IMR-90 (cell line): ENCODE measurements around a stretch of chr1.

- RRBS, result no CpG with 5 or more reads among the region's 9 CpGs
CAGE:
- cytosol, long polyA plus RNA, result no peak
- long polyA plus RNA, result no peak
- nucleus, long polyA plus RNA, result no peak
Observed at GRCh38 chr1:177633786-177634080, 336.1 kb downstream of the SEC16B start.

- RRBS, result no CpG with 5 or more reads among the region's 1 CpG
CAGE:
- cytosol, long polyA plus RNA, result no peak
- long polyA plus RNA, result no peak
- nucleus, long polyA plus RNA, result no peak
Observed at GRCh38 chr1:177841324-177841659, 128.6 kb downstream of the SEC16B start.

DNA sequence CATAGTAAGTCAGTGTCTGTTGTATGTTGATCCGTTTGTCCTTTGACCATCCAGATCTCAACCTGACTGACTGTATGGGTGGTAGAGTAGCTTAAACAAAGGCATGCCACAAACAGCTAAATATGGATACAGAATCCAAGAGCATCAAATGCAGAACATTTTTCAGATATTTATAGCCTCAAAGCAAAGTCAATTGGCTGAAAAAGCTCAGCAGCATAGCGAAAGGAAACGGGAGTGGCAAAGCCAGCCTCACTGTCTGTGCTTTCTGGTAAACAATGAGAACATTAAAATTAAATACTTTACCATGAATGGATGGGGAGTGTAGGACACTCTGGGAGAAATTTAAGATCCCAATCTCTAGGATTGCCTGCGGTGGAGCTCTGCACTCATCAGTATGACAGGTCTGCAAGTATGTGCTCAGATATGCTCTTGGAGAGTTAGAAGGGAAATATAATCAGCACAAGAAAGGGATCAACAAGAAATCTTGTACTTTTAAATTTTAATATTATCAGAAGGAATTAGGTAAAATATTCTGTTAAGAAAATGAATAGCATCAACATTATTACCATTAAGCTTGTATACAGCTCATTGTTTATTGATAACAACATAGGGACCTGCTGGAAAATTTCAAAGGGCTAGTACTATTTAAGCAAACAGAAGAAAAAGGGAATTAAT lies 4.4 kb downstream of the RASAL2 start:
- RRBS, result no CpG with 5 or more reads among the region's 4 CpGs
CAGE:
- cytosol, long polyA plus RNA, result no peak
- long polyA plus RNA, result no peak
- nucleus, long polyA plus RNA, result no peak

- RRBS, result no CpG with 5 or more reads among the region's 5 CpGs
CAGE:
- cytosol, long polyA plus RNA, result no peak
- long polyA plus RNA, result no peak
- nucleus, long polyA plus RNA, result no peak
Observed at GRCh38 chr1:178192514-178193154, 98.7 kb downstream of the RASAL2 start.

- RRBS, result no CpG with 5 or more reads among the region's 5 CpGs
CAGE:
- cytosol, long polyA plus RNA, result no peak
- long polyA plus RNA, result no peak
- nucleus, long polyA plus RNA, result no peak
Observed at GRCh38 chr1:178529794-178530606, 17.1 kb downstream of the TEX35 start.

DNA sequence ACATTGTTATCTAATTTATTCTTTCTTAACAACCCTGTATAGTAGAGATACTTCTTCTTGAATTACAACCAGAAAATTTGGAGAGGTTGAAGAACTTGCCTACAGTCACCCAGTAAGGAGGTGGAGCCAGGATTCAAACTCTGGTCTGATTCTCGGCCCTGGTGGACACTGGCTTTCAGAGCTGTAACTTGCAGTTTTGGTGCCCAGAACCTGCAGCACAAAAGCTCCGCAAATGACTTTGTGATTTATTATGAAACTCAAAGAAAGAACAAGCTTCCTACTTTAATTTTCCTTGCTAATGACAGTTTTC lies 62.1 kb upstream of the ANGPTL1 start:
- RRBS, result no CpG with 5 or more reads among the region's 2 CpGs
CAGE:
- cytosol, long polyA plus RNA, result no peak
- long polyA plus RNA, result no peak
- nucleus, long polyA plus RNA, result no peak

DNA sequence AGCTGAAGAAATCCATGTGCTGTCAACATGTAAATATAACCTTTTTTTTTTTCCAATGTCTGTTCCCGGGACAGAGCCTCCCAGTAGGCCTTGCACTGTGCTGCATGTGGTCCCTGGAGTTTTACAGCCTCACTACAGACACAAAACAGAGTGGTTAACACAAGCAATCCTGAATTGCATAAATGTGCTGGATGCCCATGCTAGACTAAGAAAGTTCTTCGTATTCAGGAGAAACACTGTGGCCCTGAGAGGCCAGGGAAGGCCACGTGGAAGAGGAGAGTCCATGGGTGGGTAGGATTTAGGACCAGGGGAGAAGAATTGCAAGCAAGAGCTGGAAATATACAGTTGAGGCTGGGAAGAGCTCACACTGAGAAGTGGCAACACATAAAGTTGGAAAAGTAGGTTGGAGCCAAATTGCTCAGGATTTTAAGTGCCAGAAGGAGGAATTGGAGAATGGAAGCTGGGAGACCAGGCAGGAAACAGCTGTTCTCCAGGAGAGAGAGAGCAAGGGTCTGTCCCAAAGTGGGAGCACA lies 62.5 kb upstream of the ANGPTL1 start:
- RRBS, result no CpG with 5 or more reads among the region's 3 CpGs
CAGE:
- cytosol, long polyA plus RNA, result no peak
- long polyA plus RNA, result no peak
- nucleus, long polyA plus RNA, result no peak

DNA sequence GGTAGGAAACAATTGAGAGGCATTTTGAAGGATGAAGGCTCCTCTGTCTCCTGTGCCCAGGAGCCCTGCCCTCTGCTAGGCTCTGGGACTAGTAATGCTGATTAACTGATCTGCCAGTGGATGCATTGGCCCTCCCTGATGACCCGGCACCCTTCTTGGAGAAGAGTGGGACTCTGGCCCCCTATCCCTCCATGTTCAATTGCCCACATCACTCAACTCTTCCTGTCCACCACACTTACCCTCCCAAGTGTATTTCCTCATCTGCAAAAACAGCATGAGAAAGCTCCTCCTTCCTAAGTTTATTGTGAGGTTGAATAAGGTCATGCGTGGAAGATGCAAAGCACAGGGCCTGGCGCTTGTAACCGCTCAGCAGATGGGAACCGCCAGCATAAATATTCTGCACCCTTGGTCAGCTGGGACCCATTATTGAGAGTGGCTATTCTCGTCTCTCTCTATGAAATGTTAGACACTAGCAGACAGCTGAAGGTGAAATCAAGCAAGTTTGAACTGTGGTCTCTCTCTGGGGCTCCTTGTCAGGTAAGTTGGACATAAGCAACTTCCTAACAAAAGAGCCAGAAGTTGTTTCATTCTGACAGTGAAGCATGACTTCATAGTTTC lies 63.1 kb upstream of the ANGPTL1 start:
- RRBS, result no CpG with 5 or more reads among the region's 6 CpGs
CAGE:
- cytosol, long polyA plus RNA, result no peak
- long polyA plus RNA, result no peak
- nucleus, long polyA plus RNA, result no peak

GRCh38 chr1:179026452-179027077 lies 871 bp downstream of the FAM20B start:
- RRBS, result 2% methylated on average over 16 of the region's 42 CpGs
CAGE:
- cytosol, long polyA plus RNA, result no peak
- long polyA plus RNA, result no peak
- nucleus, long polyA plus RNA, result no peak

GRCh38 chr1:179104995-179105559 lies 23.2 kb downstream of the TOR3A start:
- RRBS, result no CpG with 5 or more reads among the region's 6 CpGs
CAGE:
- cytosol, long polyA plus RNA, result no peak
- long polyA plus RNA, result no peak
- nucleus, long polyA plus RNA, result no peak

DNA sequence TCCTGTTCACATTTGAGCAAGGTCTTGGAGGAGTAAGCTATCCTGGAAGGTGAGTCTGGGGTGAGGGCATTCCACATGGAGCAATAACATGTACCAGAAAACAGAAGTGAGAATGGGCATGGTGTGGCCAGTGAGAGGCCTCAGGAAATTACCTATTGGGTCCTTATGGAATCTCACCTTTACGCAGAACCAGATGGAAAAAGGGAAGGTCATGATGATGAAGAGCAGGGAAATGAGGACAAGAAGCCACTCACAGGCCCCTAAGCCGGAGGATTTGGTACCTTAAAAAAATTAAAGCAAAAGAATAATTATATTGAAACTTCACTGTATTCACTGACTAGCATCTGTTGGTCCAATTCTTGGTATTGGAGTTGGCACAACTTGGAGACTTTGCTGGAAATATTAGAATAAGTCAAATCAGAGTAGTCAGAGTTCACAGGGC lies 11.2 kb downstream of the NPHS2 start:
- RRBS, result no CpG with 5 or more reads among the region's 2 CpGs
CAGE:
- cytosol, long polyA plus RNA, result no peak
- long polyA plus RNA, result no peak
- nucleus, long polyA plus RNA, result no peak

DNA sequence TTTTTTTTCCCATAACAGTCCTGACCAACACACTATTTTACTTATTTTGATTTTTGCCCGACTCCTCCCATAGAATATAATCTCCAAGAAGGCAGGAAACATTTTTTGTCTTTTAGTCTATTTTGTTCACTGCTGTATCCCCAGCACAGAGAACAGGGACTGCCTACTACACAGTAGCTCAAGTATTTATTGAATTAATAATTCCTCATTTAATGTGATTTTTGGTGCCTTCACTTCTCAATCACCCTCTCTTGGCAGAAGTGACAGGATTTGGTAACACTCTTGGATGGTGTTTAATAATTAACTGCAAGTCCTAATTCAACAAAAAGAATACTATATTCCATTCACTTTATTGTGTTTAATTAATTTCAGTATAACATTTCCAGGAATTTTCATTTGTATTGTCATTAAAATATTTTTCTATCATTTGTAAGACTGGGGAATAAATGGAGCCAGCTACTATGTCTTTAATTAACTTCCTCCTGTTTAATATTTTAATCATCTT lies 941 bp upstream of the TOR1AIP2 start:
- RRBS, result no CpG with 5 or more reads among the region's 1 CpG
CAGE:
- cytosol, long polyA plus RNA, result no peak
- long polyA plus RNA, result no peak
- nucleus, long polyA plus RNA, result no peak

DNA sequence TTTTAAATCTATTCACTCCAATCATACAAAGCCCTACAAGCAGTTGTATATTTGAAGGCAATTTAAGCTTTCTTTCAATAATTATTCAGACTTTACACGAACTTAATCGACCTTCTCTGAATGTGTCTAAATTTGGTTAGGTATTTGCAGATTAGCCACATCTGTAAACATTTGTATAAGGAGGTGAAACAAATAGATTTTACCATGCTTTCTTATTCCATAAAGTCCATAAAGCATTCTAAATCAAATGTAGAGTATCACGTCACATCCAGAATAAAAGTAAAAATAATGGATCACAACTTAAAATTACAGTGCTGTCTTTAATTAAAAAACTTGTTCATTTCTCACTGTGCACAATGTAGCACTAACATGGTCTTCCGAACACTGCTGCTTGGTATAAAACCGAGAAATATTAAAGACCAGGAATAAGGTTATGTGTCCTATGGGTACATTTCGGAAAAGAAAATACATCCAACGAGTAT lies 737 bp upstream of the TOR1AIP1 start:
- RRBS, result no CpG with 5 or more reads among the region's 7 CpGs
CAGE:
- cytosol, long polyA plus RNA, result no peak
- long polyA plus RNA, result no peak
- nucleus, long polyA plus RNA, result no peak

- RRBS, result no CpG with 5 or more reads among the region's 17 CpGs
CAGE:
- cytosol, long polyA plus RNA, result no peak
- long polyA plus RNA, result no peak
- nucleus, long polyA plus RNA, result no peak
Observed at GRCh38 chr1:179882881-179883072, 692 bp downstream of the TOR1AIP1 start.

DNA sequence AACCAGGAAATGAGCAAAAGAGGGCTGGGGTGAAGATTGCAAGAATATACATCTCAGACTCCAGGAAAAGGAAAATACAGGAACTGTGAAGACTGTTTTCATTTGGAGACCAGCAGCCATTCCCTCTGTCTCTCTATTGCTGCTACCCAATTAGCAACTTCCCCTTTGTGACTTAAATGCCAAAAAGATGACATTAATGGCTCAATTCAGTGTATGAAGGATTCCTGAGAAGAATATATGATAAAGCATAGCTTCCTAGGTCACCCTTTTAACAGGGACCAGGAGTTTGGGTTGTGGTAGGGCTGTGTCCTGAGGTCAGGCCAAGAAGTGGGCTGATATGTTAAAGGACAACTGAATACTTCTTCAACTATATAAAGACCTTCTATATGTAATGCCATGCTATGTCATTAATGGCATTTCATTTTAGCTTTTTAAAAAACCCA lies 31.5 kb upstream of the CEP350 start:
CAGE:
- cytosol, long polyA plus RNA, result no peak
- long polyA plus RNA, result no peak
- nucleus, long polyA plus RNA, result no peak

DNA sequence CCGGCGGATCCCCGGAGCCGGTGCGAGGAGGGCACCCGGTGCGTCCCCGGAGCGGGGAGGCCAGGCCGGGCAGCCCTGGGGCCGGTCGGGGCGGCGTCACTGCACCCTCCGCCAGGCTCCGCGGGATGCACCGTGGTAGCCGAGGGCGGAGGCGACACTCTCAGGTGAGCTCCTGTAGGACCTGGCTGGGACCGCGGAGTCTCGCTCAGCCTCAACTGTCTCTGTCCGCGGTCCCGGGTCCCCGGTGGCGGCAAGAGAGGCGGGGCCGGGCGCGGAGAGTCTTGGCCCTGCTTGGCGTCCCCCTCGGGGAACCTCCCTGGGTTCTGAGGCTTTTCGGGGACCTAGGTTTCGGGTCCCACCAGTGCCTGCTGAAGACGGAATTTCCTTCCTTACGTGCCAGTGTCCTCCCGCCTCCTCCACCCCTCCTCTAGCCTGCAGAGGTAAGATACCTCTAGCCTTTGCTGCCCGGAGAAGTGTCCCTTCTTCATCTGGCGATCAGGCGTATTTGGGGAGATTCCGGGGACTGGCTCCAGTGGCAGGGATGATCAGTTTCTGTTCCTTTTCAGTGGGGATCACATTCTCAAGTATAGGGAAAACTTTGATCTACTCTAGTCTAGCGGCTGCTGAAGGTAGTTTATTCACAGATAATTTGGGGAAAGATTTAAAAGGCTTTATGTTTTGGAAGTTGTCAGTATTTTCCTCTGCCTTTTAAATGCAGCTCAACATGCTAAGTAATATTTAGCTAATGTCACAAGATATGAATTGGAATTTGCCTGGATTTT lies 560 bp downstream of the CEP350 start:
- RRBS, result 0% methylated on average over 3 of the region's 45 CpGs
CAGE:
- cytosol, long polyA plus RNA, result no peak
- long polyA plus RNA, result no peak
- nucleus, long polyA plus RNA, result no peak

DNA sequence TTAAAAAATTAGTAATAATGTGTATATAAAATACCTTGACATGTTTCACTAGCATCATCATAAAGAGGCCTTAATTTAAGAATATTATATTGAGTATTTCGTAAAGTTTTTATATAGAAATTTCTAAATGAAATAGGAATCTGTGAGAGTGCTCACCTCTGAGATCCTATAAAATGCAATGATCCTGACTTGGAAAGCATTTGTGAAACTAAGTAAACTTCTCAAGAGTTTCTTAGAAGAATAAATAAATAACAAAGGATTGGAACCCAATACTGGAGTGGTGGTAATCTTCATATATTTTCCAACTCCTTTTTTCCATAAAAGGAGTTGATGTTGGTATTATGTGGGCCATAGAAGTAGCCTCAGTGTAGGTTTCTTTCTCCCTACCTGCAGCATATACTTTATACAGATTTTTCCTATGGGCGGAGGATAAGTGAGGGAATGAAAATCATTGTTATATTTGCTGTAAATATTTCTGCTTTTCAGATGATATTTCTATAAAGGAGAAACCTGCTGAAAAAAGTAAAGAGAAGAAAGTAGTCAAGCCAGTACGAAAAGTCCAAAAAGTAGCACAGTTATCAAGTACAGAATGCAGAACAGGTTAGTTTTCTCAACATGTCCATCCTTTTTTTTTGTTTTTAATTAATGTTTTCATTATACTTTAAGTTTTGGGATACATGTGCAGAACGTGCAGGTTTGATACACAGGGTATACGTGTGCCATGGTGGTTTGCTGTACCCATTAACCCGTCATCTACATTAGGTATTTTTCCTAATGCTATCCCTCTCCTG lies 51.6 kb downstream of the CEP350 start:
- RRBS, result no CpG with 5 or more reads among the region's 6 CpGs
CAGE:
- cytosol, long polyA plus RNA, result no peak
- long polyA plus RNA, result no peak
- nucleus, long polyA plus RNA, result no peak

GRCh38 chr1:180033768-180034302 lies 79.2 kb downstream of the CEP350 start:
- RRBS, result no CpG with 5 or more reads among the region's 6 CpGs
CAGE:
- cytosol, long polyA plus RNA, result no peak
- long polyA plus RNA, result no peak
- nucleus, long polyA plus RNA, result no peak

DNA sequence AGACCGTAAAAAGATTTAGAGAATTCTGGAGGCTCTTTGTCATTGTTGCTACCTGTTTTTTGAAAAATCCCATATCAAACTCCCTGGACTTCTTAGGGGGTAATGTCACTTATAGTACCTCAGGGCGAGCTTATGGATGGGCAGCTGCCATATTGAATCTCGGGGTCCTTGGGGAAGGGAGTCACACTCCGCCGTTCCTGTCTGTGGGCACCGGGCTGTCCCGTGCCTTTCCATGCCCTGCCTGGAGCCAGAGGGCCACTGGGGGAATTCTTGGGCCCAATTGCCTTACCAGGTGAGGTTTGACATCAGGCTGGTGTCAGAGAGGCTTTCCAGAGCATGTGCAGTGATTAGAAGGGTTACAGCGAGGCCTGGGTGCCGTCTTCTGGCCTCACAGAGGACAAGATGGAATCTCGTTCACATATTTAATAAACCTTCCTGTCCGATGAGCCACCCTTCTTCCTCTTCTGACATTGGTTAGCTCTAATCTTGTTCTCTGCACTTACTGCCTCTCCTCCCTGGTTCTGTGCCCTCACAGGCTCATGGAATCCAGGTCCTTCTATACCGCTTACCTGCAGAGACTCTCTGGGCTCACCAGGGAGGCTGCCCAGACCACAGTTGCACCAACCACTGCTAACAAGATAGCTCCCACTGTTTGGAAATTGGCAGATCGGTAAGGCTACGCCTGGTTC lies 28.9 kb downstream of the QSOX1 start:
- RRBS, result no CpG with 5 or more reads among the region's 14 CpGs
CAGE:
- cytosol, long polyA plus RNA, result no peak
- long polyA plus RNA, result no peak
- nucleus, long polyA plus RNA, result no peak

- RRBS, result 95% methylated on average over 1 of the region's 4 CpGs
CAGE:
- cytosol, long polyA plus RNA, result no peak
- long polyA plus RNA, result no peak
- nucleus, long polyA plus RNA, result no peak
Observed at GRCh38 chr1:180185489-180185831, 30.8 kb downstream of the QSOX1 start.